GM23248 (cell line): ENCODE data around the genes SNX6 and BRMS1L.

DNA sequence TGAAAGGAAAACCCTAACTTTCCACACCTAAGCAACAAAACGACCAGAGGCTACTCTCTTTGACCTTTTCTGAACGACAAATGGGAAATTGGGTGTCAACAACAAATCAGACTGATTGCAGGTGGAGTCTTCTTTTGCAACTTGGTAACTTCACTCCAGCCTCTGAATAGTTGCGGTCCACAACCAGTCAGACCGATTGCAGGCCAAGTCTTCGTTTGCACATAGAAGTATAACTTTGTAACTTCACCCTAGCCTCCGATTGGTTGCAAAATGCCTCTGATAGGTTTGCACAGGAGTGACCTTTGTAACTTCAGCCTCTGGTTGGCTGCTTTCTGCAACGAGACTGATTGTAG is 129.4 kb downstream of the SPTSSA start:
- RAMPAGE, long total RNA = no peak

DNA sequence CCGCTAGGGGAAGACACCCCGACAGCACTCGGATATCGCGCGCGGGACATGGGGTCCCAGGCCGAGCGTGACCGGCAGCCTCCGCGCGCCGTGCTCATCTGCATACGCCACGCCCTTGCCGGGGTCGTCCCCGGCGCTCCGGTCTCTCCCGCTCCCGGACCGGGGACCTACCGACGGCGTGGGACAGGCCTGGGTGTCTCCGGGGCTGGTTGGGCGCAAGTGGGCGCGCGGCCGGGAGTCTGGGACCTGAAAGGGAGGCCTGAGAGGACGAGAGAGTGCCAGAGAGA is 16.9 kb upstream of the EAPP start:
- RAMPAGE, long total RNA = no peak

DNA sequence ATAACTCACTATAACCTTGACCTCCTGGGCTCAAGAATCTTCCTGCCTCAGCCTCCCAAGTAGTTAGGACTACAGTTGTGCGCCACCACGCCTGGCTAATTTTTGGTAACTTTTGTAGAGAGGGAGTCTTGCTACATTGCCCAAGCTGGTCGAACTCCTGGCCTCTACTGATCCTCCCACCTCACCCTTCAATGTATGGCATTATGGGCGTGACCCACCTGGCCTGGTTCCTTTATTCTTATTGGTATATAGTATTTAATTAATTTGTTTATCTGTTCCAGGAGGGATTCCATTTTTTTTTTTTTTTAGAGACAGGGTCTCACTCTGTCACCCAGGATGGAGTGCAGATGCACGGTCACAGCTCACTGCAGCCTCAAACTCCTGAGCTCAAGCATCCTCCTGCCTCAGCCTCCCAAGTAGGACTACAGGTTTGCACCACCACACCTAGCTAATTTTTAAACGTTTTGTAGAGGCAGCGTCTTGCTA is 40.9 kb upstream of the EAPP start:
- RAMPAGE, long total RNA = no peak

- RAMPAGE, long total RNA = no peak
These were observed 32.6 kb downstream of the SNX6 start for GRCh38 chr14:34597382-34597774.

GRCh38 chr14:34629321-34630333 is at the start of gene SNX6:
Gene SNX6, minus strand, starts transcription at chr14:34630148.
- RAMPAGE, long total RNA = start-site peak on the minus strand at chr14:34630125-34630150, 2,950 and 3,619 reads in 2 replicates

DNA sequence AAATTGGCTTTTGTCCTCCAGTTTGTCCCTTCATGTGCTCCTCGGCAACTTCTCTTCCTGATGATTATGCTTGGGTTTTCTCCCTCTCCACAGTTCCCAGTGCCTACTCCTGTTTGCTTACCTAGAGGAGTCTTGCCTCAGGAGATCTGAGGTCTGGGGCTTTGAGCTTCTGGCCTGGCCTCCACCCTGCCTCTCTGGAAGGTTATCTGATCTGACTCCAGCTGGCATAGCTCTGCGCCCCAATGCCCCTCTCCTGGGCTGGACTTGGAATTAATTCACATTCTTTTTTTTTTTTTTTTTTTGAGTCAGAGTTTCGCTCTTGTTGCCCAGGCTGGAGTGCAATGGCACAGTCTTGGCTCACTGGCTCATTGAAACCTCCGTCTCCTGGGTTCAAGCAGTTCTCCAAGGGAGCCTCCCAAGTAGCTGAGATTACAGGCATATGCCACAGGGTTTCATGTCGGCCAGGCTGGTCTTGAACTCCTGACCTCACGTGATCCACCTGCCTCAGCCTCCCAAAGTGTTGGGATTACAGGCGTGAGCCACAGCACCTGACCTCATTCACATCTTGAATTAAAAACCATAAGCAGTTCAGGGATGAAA is 33.5 kb downstream of the CFL2 start:
- RAMPAGE, long total RNA = no peak

DNA sequence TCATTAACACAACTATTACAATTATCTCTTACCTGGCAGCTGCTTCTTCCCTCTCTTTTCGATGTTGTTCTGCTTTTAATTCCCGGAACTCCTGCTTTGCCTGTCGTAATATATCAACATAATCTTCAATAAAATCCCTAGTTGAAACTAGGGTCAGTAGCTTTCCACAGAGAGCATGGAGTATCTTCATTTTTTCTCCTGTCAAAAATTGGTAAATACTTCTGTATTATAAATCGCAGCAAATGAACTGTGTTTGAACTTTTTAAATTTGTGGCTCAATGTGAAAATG is 69.3 kb upstream of the CFL2 start:
- RAMPAGE, long total RNA = no peak

DNA sequence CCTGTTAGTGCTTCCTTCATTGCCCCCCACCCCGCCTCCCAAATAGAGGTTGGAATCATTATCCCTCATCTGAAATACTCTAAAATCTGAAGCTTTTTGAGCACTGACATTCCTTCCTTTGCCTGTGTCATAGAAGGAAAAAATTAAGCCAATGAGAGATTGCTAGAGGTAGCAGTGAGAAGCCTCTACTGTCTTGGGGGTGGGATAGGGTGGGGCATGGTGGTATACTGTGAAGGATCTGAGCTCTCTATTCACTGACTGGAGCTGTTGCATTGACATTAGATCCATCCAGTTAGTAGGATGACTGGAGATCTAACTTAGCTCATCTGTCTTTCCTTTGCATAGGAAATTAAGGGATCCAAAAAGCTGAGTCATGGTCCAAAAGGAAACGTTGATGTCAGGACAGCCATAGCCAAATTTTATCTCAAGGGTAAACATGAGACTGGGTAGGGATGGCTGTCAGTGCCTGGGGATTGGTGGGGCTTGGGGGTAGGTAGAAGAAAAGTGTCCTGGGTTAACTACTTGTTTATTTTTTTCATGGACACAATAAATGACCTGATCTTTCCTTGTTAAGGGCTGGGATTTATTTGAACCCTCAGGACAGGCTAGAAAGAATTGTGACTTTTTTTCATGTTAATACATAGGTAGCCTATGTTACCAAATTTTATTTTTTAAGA is 4.5 kb downstream of the FAM177A1 start:
- RAMPAGE, long total RNA = no peak

DNA sequence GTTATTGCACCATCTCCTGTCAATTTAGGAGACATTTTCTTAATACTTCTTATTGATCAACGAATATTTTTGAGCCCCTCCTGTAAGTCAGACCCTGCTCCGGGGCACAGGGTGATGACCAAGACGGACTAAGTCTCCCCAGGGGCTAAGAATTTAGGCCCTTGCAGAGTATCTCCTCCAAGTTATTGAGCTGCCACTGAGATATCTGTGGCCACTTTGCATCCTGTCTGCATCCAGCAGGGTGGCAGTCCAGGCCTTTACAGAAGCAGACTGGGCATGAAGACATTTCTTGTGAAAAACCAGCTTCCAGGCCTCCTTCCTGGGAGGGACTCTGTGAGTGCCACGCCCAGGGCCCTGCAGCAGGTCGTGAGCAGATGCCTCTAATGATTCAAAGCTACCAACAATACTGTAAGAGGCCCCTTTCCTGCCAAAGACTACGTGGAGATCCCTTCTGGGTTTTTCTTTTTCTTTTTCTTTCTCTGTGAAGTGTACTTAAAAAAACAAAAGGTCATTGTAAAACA is 40.7 kb downstream of the PSMA6 start:
- RAMPAGE, long total RNA = no peak

- RAMPAGE, long total RNA = no peak
These were observed 44.5 kb downstream of the PSMA6 start for GRCh38 chr14:35336342-35337499.

DNA sequence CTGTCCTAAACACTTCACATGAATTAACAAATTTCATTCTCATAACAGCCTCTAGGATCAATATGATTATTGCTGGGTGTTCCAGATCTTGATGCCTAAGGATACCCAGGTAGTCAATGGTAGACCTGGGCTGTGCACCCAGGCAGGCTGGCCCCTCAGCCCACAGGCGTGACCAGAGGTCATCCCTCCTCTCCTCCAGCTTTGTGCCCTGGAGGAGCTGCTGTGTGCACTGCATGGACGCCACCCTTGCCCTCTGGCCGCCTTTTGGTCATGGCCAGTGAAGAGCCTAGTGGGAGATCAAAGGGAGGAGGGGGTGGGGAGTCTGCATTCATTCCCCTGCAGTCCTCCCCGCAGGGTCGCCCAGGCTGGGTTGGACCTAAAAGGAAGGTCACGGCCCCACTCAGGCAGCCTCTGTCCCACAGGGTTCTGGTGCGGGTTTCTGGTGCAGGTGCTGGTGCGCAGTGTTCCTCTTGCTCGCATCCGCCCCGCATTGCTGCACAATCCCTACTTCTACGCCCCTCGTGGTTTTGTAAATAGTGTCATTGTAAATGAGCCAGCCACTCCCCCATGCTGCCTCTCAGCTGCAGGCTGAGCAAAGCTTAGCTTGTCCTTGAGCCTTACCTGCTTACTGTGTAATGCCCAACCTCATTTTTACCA is 55.2 kb downstream of the PSMA6 start:
- RAMPAGE, long total RNA = no peak

- RAMPAGE, long total RNA = no peak
These were observed 585 bp upstream of the NFKBIA start for GRCh38 chr14:35405136-35405531.

DNA sequence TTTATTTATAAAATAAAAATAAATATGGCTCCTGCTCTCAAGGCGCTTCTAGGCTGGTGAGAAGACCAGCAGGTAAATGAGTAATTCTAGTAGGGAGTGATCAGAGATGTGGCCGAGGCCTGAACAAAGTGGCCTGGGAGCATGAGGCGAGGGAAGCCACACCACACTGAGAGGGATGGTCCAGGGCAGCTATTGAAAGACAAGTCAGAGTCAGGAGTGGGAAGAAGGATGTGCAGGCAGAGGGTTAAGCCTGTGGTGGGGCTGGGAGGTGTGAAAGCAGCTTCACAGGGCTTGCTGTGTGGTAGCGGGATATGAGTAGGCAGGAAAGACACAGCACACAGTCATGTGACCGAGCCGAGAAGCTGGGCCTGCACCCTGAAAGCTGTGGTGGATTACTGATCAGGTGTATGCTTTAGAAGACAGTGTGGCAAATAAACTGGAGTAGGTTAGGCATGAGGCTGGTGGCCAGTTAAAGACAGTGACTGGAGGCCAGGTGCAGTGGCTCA is 12.2 kb upstream of the NFKBIA start:
- RAMPAGE, long total RNA = no peak

GRCh38 chr14:35825758-35826640 is at the start of gene BRMS1L:
Gene BRMS1L, plus strand, starts transcription at chr14:35826338.
- RAMPAGE, long total RNA = start-site peak on the plus strand at chr14:35826387-35826460, 31 and 26 reads in 2 replicates

GRCh38 chr14:36069689-36070043 is 243.5 kb downstream of the BRMS1L start:
- RAMPAGE, long total RNA = no peak

- RAMPAGE, long total RNA = no peak
These were observed 14.7 kb downstream of the NKX2-1 start for GRCh38 chr14:36505214-36505842.

DNA sequence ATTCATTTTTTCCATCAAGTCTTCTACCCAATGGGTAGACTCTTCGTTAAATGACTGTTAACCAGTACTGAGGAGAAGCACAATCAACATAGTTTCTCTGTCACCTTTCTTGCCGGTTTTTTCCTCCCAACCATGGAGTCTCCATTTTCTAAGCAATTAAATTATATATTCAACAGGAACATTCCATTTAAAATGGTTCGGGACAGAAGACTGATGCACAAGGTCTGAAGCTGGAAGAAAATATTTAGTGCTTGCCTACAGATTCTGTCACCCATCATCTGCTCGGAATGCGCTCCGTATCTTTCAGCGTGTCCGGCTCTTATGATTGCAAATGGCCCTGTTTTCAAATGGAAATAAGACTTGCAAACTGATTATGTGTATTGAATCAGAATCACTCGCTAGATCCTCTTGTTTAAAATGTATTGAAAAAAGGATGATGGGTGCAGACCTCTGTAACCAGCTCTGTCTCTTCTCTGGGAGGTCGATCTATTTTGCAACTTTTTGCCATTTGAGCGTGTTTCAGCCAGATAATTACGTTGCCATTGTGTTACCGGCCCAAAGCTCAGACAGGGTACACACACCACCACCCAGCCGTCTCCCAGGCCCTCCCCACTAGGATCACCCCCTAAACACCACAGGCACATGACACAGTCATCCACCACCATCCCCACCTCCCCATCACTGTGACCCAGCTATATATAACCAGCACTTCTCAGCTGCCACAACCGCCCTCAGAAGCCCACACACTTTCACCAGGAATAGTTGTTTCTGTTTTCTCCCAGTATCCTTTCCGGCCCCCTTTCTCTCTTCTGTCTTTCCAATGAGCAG is 10.9 kb downstream of the NKX2-1 start:
- RAMPAGE, long total RNA = no peak

DNA sequence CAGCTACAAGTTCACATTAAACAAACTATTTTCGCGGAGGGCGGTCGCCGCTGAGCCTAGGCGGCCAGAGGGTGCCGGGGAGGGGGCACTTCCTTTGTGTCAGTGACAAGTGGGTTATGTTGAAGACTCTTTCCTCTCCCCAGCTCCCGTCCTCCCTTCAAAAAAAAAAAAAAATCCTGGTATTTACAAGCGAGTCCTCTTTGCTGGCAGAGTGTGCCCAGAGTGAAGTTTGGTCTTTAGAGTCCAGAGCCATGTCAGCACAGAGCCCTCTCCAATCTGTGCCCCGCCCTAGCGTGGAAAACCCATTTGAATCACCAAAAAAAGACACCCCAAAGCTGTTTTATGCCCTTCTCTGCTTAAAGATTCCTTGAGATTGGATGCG is 3.4 kb downstream of the NKX2-1 start:
- RAMPAGE, long total RNA = no peak

GRCh38 chr14:36518649-36519372 is 1.2 kb downstream of the NKX2-1 start:
- RAMPAGE, long total RNA = no peak

- RAMPAGE, long total RNA = no peak
These were observed 5.7 kb upstream of the PAX9 start for GRCh38 chr14:36655752-36656608.